ENCODE results near the gene C2orf66.

- PRO-cap, 3 experiments = no peak in any of the 3 experiments
- RAMPAGE, long total RNA, 4 experiments = no peak in any of the 4 experiments
- RRBS = no CpG with 5 or more reads among the region's 4 CpGs
Measured at GRCh38 chr2:196165959-196166752, 5.2 kb downstream of the STK17B start.

- PRO-cap, 3 experiments = no peak in any of the 3 experiments
- RAMPAGE, long total RNA, 4 experiments = no peak in any of the 4 experiments
- RRBS = no CpG with 5 or more reads among the region's 1 CpG
Measured at GRCh38 chr2:196268060-196268343, 96.6 kb upstream of the STK17B start.

DNA sequence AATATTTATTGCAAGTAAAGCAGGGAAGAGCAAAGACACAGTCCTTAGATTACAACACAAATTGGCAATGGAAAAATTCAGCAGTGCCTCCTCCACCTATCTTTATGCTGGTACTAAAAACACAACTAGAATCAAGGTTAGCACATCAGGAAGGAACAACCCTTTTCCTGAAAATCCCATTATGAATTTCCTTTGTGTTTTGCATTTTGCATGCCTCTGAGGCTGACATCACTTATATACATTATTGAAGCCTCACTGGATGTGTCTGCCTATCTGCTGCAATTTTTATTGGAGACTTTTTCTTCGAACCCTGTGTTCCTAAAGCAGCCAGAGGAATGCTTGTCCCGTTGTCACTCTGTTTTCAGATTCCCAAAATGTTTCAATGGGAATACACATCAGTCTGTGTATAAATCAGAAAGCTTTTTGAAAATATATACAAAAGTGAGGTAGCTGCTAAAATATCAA, 193.8 kb upstream of the STK17B start:
- PRO-cap, 3 experiments = no peak in any of the 3 experiments
- RAMPAGE, long total RNA, 4 experiments = no peak in any of the 4 experiments
- RRBS = no CpG with 5 or more reads among the region's 2 CpGs

- PRO-cap, 3 experiments = no peak in any of the 3 experiments
- RAMPAGE, long total RNA, 4 experiments = no peak in any of the 4 experiments
- RRBS = no CpG with 5 or more reads among the region's 1 CpG
Measured at GRCh38 chr2:196809248-196809698, at the start of gene C2orf66. Gene C2orf66, minus strand, starts transcription at chr2:196809355.

- PRO-cap, 3 experiments = no peak in any of the 3 experiments
- RAMPAGE, long total RNA, 4 experiments = no peak in any of the 4 experiments
- RRBS = no CpG with 5 or more reads among the region's 11 CpGs
Measured at GRCh38 chr2:197097374-197098576, 171.3 kb upstream of the PGAP1 start.

DNA sequence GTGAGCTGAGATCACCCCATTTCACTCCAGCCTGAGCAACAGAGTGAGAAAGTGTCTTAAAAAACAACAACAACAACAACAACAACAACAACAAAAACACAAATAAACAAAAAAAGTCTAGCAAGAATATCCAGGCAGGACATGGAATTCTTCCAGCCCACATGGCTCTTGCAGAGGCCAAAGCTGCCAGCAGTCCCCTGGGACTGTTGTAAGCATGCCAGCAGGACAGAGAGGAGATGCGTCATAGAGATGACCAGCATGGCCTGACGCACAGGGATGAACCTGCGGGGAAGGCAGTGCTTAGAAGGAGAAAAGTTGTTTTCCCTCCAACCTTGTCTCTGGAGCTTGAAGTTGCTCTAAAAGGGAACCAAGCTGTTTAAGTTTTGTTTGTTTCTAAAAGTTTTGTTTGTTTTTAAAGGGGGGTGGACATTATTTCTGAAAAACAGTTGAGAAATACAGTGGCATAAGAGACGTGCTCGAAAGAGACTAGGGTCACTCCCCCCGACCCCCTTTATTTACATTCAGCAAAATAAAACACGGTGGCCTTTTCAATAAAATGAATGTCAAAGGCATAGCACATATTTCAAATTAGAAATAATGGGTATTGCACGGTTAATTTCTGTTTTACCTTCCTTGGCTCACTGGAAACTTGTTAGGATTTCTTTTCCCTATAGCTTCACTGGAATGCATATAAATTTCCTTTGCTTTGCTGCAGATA, 182.4 kb upstream of the PGAP1 start:
- PRO-cap, 3 experiments = peak in 1 of 3 experiments; most common plus-strand start position 244 of the sequence (in 1); most common minus-strand start position 163 of the sequence (in 1)
- RAMPAGE, long total RNA, 4 experiments = no peak in any of the 4 experiments
- RRBS = no CpG with 5 or more reads among the region's 8 CpGs

DNA sequence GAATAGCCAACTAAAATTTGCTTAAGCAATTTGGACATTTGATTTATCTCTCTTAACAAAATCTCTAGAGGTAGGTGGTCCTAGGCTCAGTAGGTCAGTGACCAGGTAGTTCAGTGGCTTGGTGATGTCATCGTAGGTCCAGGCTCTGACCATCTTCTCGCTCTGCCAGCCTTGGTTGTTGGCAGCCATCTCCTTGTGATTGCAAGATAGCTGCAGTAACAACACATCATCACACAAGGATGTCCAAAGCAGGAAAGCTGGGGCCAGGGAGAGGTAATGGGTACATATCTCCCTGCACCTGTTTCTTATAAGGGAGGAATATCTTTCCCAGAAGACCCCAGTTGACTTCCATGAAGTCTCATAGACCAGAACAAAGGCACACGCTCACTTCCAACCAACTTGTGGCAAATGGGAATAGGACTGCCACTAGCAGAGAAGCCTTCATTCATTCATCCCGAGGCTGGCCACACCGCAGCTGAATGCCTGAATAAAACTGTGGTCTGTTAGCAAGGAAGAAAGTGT, 60.5 kb downstream of the ANKRD44 start:
- PRO-cap, 3 experiments = no peak in any of the 3 experiments
- RAMPAGE, long total RNA, 4 experiments = no peak in any of the 4 experiments
- RRBS = no CpG with 5 or more reads among the region's 5 CpGs

DNA sequence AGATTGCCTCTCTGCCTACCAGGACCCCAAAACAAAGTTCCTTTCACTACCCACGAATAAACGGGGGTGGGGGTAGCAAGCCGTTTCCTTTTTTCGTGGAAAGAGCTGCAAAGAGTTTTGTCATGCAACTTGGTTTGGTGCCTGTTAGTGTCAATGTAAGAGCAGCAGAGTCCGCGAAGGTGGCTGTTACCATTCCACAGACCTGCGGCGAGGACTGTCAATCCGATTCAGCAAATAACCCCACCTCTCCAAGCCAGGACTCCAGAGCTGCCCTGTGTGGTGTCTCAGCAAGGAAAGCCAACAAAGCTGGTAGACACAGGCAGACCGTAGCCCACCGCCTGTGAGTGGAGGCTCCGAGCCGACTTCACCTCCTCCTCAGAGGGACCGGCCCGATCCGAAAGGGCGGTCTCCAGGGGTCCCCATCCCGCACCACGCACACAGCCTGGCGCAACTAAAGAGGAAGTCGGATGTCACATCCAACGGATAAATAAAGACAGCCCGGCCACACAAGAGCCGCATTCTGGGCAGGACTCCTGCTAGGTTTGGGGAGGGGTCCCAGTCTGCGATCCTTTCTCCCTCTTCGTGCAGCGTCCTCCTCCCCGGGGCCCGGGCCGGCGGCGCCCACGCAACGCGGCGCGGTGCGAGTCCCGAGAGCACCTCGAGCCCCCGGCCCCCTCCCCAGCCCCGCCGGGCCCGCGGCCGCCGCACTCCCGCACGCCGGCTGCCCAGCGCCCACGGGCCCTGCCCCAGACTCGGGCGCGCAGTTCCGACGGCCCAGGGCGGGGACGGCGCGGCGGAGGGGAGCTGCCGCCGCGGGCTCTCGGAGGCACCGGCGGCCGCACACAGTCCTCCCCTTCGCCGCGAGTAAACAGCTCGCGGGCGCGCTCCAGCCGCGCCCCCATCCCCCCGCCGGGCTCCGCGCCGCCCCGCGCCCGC, 702 bp downstream of the ANKRD44 start:
- PRO-cap, 3 experiments = peak in 3 of 3 experiments; most common plus-strand start position 763 of the sequence (in 2); most common minus-strand start position 866 of the sequence (in 2)
- RAMPAGE, long total RNA, 4 experiments = no peak in any of the 4 experiments
- RRBS = under 1% methylated on average over 48 of the region's 86 CpGs

GRCh38 chr2:197328555-197328891, 17.9 kb upstream of the ANKRD44 start:
- PRO-cap, 3 experiments = no peak in any of the 3 experiments
- RAMPAGE, long total RNA, 4 experiments = no peak in any of the 4 experiments
- RRBS = no CpG with 5 or more reads among the region's 4 CpGs

GRCh38 chr2:197478460-197478822, 21.2 kb downstream of the HSPD1 start:
- PRO-cap, 3 experiments = peak in 2 of 3 experiments; most common minus-strand start chr2:197478703 (in 2)
- RAMPAGE, long total RNA, 4 experiments = no peak in any of the 4 experiments
- RRBS = no CpG with 5 or more reads among the region's 2 CpGs

DNA sequence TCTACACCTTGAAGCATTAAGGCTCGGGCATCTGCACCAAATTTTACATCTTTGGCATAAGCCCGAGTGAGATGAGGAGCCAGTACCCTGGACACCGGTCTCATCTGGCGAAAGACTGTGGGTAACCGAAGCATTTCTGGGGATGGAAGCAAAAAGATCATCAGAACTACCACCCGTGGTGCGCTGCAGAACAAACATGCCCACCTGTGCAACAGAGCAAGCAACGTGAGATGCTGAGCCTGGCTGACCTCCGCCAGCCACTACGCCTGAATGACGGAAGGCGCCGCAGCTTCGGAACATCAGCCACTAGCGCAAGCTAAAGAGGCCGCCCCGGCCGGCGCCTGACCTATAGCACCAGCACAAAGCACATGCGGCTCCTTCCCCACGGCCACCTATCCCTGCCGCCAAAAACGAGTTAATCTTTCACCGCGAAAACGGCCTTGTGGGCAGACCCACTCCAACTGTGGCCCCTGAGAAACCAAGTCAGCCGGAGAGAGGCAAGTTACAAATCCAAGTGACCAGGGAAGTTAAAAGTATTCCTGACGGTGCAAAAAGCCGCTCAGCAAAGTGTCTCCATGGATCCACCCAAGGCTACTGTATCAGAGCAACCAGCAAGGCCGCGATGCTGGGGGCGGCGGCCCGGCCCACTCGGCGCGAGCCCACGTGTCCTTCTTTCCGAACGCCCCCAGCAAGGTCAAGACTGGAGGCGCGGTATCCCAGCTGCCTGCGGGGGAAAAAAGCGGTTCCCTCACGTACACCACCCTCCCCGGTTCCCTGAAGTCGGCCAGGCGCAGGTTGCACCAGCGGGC, 721 bp downstream of the HSPD1 start:
- PRO-cap, 3 experiments = peak in 3 of 3 experiments; most common plus-strand start position 536 of the sequence (in 2); most common minus-strand start position 272 of the sequence (in 1)
- RAMPAGE, long total RNA, 4 experiments = no peak in any of the 4 experiments
- RRBS = no CpG with 5 or more reads among the region's 49 CpGs

DNA sequence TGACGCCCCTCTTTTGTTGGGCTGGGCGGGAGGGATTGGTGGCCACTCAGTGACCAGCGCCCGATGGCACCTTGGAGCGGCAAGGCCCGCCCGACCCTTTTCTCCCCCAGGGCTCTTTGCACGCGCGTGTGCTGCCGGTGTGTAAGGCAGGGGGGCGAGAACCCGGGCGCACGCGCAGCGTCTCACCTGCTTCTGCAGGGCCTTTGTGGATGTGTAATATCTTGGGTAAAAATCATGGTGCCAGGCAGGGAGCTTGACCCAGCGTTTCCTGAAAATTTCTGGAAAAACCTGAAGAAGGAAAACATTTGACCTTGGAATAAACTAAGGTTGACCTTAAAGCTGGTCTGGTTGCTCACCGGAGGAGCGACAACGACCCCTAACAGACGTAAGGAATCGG, 321 bp downstream of the HSPE1 start:
- PRO-cap, 3 experiments = peak in 1 of 3 experiments; most common plus-strand start position 234 of the sequence (in 1); most common minus-strand start position 194 of the sequence (in 1)
- RAMPAGE, long total RNA, 4 experiments = no peak in any of the 4 experiments
- RRBS = no CpG with 5 or more reads among the region's 23 CpGs

- PRO-cap, 3 experiments = peak in 1 of 3 experiments; most common plus-strand start chr2:197515005 (in 1); most common minus-strand start chr2:197514774 (in 1)
- RAMPAGE, long total RNA, 4 experiments = no peak in any of the 4 experiments
- RRBS = no CpG with 5 or more reads among the region's 3 CpGs
Measured at GRCh38 chr2:197514715-197515091, 1.2 kb upstream of the MOB4 start.

DNA sequence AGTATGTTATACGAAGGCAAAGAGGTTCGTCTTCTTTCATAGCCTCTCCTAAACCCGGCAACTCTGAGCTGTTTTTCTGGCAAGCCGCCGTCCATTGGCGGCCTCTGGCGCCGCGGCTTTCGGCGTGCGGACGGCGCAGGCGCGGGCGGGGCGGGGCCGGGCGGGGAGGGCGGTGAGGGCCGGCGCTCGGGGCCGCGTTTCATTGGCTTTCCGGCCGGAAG, 156 bp upstream of the MARS2 start:
- PRO-cap, 3 experiments = peak in 3 of 3 experiments; most common minus-strand start position 106 of the sequence (in 3)
- RAMPAGE, long total RNA, 4 experiments = no peak in any of the 4 experiments
- RRBS = 1% methylated on average over 12 of the region's 28 CpGs

- PRO-cap, 3 experiments = peak in 3 of 3 experiments; most common minus-strand start chr2:197804409 (in 1)
- RAMPAGE, long total RNA, 4 experiments = no peak in any of the 4 experiments
- RRBS = 1% methylated on average over 10 of the region's 26 CpGs
Measured at GRCh38 chr2:197804150-197804546, 245 bp upstream of the PLCL1 start.

GRCh38 chr2:197869412-197870032, 65.1 kb downstream of the PLCL1 start:
- PRO-cap, 3 experiments = no peak in any of the 3 experiments
- RAMPAGE, long total RNA, 4 experiments = no peak in any of the 4 experiments
- RRBS = no CpG with 5 or more reads among the region's 4 CpGs

GRCh38 chr2:198490679-198491279, 686.4 kb downstream of the PLCL1 start:
- PRO-cap, 3 experiments = no peak in any of the 3 experiments
- RAMPAGE, long total RNA, 4 experiments = no peak in any of the 4 experiments
- RRBS = no CpG with 5 or more reads among the region's 2 CpGs

DNA sequence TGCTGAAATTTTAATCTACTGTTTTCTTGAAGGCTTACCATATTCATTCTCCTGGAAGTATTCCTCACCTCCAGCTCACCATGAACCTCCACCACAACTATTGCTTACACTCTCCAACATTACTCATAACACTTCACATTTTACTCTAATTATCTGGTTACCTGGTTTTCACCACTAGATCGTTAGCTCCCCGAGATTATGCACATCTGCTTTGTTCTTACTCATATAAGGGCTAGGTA, 110.2 kb downstream of the SATB2 start:
- PRO-cap, 3 experiments = no peak in any of the 3 experiments
- RAMPAGE, long total RNA, 4 experiments = no peak in any of the 4 experiments
- RRBS = no CpG with 5 or more reads among the region's 2 CpGs

DNA sequence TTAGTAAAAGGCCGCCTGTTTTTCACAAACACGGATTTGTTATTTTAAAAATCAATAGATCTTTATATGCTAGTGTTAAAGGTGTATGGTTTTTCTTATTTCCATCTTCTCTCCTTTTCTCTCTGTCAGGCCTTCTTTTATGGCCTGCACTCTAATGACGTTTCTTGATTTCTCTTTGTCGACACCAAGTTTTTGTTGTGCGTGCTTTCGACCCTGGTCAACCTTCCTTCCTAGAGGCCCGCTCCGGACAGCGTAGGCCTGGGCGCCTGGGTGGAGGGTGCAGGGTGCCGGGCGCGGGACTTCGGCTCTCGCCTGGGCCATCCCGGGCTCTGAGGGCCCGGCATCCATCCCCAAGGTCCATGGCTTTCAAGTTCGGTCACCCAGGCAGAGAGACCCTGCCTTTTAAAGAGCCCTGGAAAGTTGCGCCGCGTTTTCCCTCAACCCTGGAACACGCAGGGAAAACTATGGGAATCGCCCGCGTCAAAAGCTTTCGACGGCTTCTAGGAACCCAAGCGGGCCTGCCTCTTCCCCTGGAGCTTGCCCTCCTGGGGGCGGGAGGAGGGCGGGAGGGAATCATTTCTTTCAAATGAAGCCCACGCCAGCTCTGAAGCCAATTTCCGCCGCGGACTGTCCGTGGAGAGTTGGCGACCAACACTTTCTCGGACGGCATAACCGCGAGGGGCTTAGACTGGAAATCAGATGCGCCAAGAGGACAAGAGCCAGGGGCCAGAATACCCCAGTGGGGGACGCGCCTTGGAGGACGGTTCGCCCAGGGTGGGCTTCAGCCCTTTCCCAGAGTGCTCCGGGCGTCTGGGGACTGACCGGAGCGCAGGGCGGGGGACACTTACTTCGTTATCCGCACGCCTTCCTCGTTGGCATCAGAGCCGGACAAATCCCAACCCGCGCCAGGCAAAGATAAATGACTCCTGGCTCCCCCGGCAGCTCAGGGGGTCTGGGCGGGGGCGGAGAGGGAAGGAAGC, 4.3 kb upstream of the SATB2 start:
- PRO-cap, 3 experiments = no peak in any of the 3 experiments
- RAMPAGE, long total RNA, 4 experiments = no peak in any of the 4 experiments
- RRBS = 39% methylated on average over 22 of the region's 60 CpGs

- PRO-cap, 3 experiments = no peak in any of the 3 experiments
- RAMPAGE, long total RNA, 4 experiments = no peak in any of the 4 experiments
- RRBS = no CpG with 5 or more reads among the region's 2 CpGs
Measured at GRCh38 chr2:199786096-199786602, 64.8 kb downstream of the FTCDNL1 start.